Parietal lobe (tissue), 2 donors: ENCODE measurements around a stretch of chr7.

DNA sequence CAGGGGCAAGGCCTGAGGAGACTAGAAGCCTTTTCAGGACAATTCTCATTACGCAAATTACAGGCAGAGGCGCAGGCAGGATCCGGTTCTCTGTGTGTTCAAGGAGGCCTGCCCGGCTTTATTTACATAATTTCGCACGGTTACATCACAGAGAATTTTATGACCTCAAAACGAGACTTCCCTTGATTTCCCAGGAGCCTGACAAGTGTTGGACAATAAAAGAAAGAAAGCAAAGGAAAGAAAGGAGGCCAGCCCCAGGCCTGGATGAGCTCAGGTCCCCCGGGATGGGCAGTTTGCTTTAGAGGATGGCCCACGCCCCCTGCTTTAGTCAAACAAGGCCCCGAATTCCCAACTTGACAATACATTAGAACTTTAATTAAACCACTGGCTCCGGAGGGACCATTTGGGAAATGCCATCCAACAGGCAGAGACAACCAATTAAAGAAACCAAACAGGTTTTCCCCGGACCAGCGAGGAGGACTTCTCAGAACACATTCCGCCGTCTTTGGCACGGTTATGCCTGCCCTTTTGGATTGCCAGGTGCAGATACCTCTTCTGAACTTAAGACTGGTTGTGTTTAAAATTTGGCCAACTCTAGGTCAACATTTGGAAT is 2.9 kb downstream of the MNX1 start:
- RAMPAGE, long total RNA: no peak

DNA sequence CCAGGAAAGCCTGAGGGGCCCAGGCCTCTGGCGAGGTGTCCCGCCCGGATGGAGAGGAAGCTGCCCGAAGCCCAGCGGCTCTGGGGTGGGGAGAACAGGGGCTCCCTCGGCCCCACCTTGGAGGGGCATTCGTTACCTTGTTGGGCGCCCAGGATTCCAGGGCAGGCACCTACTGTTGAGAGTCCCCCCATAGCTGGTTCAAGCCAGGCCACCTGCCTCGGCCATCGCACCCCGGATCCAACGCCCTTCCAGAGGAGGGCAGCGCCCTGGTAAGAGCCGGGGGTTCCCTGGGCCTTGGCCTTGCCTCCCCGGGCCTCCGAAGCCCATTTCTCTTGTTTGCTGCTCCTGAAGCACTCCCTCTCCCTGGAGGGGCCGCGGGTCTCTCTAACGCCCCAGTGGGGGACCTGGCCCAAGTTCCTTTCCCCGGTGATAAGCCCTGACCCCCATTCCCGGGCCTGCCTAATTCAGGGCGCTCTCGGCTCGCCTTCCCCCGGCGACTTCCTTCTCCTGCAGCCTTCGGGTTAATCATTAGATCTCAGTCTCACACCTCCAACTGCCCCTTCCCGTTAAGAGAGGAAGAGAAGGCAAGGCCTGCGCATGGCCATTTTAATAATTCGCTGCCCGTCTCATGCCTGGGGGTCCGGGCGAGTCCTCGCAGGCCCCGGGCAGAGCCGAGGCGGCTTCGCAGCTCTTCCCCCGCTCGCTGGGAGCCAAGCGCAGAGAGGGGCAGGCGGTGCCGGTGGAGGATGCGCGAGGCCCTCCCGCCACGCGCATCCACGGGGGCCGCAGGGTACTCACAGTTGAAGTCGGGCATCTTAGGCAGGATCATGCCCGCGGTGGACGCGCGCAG is 1.4 kb downstream of the MNX1 start:
- RAMPAGE, long total RNA: no peak

DNA sequence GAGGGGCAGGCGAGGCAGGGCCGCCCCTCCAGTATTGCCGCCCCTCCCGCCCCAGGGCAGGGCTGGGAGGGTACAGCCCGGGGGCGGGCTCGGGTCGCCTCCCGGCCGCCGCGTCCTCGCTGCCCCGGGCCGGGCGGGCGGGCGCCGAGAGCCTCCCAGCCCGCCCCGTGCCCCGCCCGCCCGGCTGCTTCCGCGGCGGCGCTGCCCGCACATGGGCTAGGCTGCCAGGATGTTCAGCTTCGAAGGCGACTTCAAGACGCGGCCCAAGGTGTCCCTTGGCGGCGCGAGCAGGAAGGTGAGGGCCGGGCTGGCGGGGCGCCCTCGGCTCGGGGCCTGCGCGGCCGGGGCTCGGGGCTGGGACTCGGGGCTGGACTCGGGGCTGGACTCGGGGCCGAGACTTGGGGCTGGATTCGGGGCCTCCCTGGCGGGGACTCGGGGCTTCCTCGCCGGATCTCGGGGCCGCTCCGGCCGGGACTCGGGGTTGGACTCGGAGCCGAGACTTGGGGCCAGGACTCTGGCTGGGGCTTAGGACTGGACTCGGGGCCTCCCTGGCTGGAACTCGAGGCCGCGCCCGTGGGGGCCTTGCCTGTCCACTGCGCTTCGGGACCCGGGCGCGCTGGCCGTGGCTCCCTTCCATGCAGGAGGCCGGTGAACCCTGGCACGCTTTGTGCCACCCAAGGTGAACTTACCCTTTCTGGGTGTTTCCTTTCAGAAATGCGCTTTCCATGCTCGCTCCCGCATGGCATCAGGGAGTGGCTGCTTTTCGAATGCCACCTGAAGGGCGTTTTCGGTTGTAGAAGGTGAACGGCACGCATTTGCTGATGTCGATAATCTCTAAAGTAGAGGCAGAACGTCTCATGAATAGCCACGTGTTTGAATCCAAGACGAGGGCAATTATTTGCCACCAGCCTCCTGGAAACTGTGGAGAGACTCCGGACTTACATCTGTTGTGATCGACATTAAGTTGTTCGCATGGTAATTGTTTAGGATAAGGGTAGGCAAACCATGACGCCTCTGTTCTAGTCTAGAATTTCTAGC is 637 bp downstream of the UBE3C start:
- RAMPAGE, long total RNA: no peak

GRCh38 chr7:157267388-157268435 is 69.1 kb upstream of the DNAJB6 start:
- RAMPAGE, long total RNA: no peak

DNA sequence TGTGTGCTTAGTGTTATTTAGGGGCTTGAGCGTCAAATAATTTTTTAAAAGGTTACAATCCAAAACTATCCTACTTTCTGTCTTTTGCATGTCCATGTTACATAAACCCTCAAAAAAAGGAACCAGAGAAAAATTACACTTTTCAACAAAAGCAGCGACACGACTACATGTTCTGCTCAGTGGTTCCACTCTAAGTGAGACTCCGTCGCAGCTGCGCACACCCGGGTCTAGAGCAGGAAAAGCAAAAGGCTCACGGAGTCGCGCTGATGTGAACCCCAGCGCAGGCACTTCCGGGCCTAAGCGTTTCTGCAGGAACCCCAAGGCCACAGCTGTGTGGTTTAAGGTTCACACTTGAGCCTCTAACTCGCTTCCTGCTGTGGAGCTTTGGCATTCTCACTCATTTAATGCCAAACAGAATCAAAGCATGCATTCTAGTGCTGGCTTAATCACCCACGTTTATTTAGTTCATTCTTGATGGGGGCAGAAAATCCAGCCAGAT is 240.2 kb downstream of the DNAJB6 start:
- RAMPAGE, long total RNA: no peak

- RAMPAGE, long total RNA: no peak
Measured at GRCh38 chr7:157840647-157841426, 504.0 kb downstream of the DNAJB6 start.

GRCh38 chr7:157853763-157854049 is 516.9 kb downstream of the DNAJB6 start:
- RAMPAGE, long total RNA: no peak

- RAMPAGE, long total RNA: no peak
Measured at GRCh38 chr7:158055531-158056526, 531.8 kb downstream of the PTPRN2 start.

DNA sequence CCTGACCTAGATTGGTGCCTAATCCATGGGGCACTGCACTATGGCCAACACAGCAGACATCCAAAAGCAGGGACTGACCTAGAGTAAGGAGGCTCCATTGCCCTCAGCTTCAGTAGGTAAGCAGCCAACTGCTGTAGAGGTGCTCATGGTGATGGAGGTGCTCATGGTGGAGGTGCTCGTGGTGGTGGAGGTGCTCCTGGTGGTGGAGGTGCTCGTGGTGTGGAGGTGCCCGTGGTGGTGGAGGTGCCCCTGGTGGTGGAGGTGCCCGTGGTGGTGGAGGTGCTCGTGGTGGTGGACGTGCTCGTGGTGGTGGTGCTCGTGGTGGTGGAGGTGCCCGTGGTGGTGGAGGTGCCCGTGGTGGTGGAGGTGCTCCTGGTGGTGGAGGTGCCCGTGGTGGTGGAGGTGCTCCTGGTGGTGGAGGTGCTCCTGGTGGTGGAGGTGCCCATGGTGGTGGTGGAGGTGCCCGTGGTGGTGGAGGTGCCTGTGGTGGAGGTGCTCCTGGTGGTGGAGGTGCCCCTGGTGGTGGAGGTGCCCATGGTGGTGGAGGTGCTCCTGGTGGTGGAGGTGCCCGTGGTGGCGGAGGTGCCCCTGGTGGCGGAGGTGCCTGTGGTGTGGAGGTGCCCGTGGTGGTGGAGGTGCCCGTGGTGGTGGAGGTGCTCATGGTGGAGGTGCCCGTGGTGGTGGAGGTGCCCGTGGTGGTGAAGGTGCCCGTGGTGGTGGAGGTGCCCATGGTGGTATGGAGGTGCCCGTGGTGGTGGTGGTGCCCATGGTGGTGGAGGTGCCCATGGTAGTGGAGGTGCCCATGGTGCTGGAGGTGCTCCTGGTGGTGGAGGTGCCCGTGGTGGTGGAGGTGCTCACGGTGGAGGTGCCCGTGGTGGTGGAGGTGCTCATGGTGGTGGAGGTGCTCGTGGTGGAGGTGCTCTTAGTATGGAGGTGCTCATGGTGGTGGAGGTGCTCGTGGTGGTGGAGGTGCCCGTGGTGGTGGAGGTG is 517.2 kb downstream of the PTPRN2 start:
- RAMPAGE, long total RNA: no peak

- RAMPAGE, long total RNA: no peak
Measured at GRCh38 chr7:158348533-158348732, 239.2 kb downstream of the PTPRN2 start.

GRCh38 chr7:158414511-158415016 is 173.1 kb downstream of the PTPRN2 start:
- RAMPAGE, long total RNA: no peak

GRCh38 chr7:158740499-158741001 is 35.9 kb upstream of the NCAPG2 start:
- RAMPAGE, long total RNA: no peak

GRCh38 chr7:158741002-158741481 is 36.4 kb upstream of the NCAPG2 start:
- RAMPAGE, long total RNA: no peak

DNA sequence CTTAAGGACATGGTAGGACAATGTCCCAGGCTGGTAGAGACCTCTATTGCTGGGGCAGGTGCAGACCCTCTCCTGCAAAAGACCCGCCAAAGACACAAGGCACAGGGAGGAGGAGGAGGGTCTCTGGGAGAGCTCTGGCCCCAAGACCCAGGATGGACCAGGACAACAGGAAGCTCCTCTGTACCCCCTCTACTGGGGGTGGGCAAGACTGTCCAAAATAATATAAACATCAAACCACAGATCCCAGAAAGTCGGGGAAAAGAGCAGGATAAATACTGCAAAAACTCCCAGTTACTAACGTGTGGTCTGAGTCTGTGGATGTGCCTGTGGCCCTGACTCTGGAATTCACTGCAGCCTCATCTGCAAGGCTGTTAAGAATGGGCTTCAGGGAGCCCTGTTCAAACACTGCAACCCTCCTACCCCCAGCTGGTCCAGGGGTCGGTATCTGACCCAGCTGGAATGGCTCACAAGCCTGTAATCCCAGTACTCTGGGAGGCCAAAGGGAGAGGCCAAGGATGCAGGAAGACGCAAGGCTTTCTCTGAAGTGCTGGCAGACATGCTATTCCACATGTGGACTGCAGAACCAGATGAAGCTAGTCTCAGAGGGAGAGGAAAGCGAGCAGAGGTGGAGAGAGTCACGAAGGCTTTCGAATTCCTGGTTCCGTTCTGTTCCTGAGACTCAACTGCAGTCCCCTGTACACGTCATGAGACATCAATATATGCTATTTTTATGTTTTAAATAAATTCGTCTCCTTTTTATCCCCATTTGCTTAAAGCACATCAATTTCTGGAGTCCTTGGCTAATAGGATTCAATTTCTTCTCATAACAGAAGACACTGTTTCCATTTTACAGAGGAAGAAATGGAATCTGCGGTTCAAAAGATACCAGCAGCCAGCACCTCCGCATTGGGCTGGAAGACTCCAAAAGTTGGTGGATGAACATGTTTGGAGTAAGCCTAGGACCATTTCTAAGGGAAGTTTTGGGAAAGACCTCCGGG is 45.1 kb downstream of the ESYT2 start:
- RAMPAGE, long total RNA: no peak

- RAMPAGE, long total RNA: no peak
Measured at GRCh38 chr7:158804740-158805501, 24.4 kb downstream of the ESYT2 start.

- RAMPAGE, long total RNA: no peak
Measured at GRCh38 chr7:158824037-158824520, 5.2 kb downstream of the ESYT2 start.

DNA sequence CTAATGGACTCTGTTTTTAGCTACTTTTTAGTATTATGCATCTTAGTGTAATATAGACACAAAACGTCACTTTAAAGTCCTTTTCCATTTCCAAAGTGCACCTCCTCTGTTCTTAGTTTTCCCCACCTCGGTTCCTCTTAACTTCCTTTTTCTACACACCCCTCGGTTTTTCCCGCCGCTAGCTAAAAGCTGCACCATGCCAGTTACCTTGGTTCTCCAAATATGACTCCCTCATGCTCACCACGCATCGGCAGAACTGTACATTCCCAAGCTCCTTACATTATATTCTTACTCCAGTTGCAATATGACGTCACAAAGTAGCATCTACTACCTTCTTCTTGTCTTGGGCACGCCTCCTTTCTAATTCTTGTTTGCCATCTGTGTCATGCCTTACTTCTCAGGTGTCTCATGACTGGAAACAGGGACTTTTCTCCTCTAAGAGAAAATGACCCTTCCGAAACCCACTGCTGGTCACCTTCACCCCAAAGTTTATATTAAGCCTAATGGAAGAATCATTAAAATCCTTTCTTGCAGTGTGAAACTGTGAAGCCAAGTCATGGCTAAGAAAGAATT is 1.9 kb downstream of the ESYT2 start:
- RAMPAGE, long total RNA: no peak

- RAMPAGE, long total RNA: no peak
Measured at GRCh38 chr7:158828554-158828776, 844 bp downstream of the ESYT2 start.

DNA sequence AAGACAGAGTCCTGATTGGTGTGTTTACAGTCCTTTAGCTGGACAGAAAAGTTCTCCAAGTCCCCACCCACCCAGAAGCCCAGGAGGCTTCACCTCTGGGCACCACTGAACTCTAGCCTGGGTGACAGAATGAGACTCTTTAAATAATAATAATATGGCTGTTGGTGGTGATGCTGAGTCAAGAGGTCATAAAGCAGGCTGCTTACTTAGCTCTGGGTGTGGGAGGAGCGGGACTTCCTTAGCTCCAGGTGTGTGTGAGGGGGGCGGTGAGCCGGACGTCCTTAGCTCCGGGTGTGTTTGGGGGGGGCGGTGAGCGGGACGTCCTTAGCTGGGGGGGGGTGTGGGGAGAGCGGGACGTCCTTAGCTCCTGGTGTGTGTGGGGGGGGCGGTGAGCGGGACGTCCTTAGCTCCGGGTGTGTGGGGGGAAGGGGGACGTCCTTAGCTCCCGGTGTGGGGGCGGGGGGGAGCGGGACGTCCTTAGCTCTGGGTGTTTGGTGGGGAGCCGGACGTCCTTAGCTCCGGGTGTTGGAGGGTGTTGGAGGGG is 7.0 kb downstream of the DYNC2I1 start:
- RAMPAGE, long total RNA: no peak

GRCh38 chr7:159006358-159007187 is 138.1 kb downstream of the VIPR2 start:
- RAMPAGE, long total RNA: no peak